ENCODE results near the genes WDR72 and RFX7.

DNA sequence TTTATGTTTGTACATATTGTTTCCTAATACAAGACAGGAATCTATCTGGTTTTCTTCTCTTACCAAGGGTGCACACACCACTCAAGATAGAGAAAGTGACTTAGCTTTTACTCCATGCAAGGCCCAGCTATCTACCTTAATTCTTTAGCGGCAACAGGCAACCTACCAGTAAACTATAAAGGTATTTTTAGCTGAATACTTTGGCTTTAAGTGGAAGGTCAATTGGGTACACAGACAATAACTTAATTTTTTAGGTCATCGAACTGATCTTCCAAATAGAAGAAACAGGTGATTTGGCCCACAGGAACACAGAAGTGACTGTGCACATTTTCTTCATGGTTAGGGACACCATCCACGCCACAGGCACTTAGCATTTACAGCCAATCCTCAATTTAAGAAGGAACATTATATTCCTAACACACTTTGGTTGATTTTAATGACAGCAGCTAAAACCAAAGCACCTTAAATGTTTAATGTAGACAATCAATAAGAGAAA is 2.0 kb downstream of the ARPP19 start:
- RRBS: no CpG with 5 or more reads among the region's 3 CpGs

- RRBS: no CpG with 5 or more reads among the region's 5 CpGs
Measured at GRCh38 chr15:52642565-52643332, 36.4 kb downstream of the ATOSA start.

DNA sequence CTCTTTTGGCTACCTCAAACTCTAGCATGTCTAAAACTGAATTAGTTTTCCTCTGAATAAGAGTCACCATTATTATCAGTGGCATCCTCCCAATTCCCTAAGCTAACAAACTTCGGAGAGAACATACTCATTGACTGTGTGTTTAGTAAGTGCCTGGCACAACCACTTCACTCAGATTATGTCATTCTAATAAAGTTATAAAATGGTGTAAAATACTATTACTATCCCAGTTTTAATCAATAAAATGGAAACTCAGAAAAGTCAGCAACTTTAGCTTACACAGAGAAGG is 21.8 kb downstream of the ATOSA start:
- RRBS: no CpG with 5 or more reads among the region's 1 CpG

DNA sequence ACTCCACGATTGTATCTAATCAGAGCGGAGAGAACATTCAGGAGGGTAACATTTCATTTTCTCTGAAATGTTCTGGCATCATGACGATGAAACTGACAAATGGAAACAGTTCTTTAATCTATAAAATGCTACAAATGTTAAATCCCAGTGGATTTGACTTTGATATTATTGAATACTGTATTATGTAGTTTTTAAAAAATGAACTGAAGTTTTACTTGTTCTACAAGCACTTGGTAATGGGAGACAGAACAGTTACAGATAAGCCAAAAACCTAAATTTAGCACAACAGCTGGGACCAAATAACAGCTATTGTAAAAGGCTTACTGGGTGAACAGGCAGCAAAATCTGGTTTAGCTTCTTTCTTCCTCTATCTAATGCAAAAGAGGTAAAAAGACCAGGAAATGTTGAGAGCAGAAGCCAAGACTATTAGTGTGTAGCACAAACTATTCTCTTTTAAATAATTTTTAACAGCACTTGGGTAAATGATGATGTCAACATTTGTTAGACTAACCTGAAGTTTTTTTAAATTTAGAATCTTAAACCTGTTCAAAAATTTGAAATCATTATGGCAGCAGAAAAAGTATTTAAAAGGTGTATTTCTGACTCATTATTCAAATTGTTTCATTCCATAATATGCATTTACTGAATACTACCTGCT is 1.6 kb upstream of the ATOSA start:
- RRBS: no CpG with 5 or more reads among the region's 3 CpGs

GRCh38 chr15:53453219-53454127 is 306.0 kb downstream of the WDR72 start:
- RRBS: no CpG with 5 or more reads among the region's 2 CpGs

DNA sequence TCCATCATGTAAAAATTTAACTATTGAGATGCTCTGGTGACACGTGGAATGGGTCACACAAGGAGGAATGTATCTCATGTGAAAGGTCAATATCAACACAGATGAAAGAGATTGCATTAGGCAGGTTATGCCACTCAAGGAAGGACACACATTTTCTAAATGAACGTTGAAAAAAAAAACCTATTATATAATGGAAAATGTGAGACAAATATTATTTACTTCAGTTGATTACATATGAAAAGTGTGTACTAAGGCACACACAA is 304.2 kb downstream of the WDR72 start:
- RRBS: no CpG with 5 or more reads among the region's 2 CpGs

GRCh38 chr15:53759389-53759950 is at the start of gene WDR72:
Gene WDR72, minus strand, starts transcription at chr15:53759663.
- RRBS: no CpG with 5 or more reads among the region's 45 CpGs

DNA sequence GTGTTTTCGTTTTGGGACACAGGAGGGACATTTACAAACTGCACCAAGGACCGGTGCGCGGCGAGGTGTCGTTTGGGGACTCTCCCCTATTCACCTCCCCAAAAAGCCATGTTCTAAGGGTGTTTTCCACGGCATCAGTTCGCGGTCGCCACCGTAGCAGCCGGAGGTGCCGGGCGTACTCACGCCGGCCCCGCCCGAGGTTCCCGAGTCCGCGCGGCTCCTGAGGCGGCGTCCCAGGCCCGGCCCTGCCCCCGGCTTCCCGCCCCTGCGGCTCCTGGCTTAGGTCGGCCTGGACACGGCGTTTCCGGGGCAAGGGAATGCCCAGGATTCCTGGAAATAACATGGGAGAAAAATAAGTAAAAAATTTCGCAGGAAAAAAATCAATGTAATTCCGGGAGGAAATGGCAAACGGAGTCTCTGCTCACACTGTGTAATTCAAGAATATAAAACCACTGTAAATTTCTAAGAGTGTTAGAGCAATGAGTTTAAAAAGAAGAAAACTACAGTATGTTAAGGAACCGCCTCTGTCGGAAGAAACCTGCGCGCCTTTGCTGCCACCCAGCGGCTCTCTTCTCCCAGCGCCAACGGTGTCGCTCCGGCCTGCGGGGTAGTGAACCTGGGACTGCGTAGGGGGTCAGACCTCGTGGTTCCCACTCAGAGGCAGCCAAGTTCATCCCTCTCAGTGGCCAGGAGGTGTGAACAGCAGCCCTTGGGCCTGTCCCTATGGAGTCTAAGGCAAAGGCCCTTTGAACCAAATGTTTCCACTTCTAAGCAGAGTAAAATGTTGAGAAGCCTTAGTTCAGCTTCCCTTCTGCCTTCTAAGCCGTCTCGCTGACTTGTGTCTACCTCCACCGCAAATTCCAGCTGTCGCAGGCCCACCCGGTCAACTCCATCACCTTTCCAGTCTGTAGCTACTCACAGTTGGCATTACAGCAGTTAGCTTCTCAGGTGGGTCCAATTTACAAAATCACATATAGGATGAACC is 746 bp upstream of the RAB27A start:
- RRBS: 2% methylated on average over 19 of the region's 52 CpGs

DNA sequence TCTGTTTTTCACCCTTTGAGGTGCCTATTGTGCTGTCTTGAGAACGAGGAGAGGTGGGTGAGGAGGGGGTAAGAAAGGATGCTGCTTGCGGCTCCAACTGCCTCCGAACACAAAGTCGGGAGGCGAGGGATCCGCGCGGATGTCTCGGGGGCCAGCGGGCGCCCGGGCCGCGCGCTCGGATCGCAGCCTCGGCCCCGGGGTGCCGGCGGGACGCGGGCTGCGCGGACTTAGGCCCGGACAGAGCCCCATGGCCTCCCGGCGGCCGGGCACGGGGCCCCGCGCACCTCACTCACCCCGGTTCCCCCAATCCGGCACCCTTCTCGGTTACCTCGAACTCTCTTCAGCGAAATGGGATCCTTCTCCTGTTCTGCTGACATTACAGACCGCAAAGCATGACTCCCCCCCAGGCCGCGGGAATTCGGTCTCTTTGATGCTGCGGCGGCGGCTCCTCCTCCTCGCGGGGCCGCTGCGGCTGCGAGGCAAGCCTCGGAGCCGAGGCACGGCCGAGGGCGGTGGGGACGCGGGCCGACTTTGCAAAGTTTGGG is 566 bp downstream of the PYGO1 start:
- RRBS: no CpG with 5 or more reads among the region's 57 CpGs

DNA sequence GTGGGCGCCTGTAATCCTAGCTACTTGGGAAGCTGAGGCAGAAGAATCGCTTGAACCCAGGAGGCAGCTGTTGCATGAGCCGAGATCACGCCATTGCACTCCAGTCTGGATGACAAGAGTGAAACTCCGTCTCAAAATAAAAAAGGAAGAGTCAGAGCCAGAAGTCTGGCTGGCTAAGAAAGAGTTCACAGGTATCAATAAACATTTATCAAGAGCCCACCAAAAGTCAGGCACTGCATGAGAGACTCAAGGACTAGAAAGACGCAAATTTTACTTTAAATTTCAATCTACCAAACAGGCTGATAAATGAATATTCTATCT is 59.0 kb upstream of the PYGO1 start:
- RRBS: no CpG with 5 or more reads among the region's 6 CpGs

GRCh38 chr15:55741305-55742015 is 1.5 kb downstream of the PRTG start:
- RRBS: no CpG with 5 or more reads among the region's 22 CpGs

GRCh38 chr15:55791811-55792274 is 48.9 kb upstream of the PRTG start:
- RRBS: no CpG with 5 or more reads among the region's 1 CpG

DNA sequence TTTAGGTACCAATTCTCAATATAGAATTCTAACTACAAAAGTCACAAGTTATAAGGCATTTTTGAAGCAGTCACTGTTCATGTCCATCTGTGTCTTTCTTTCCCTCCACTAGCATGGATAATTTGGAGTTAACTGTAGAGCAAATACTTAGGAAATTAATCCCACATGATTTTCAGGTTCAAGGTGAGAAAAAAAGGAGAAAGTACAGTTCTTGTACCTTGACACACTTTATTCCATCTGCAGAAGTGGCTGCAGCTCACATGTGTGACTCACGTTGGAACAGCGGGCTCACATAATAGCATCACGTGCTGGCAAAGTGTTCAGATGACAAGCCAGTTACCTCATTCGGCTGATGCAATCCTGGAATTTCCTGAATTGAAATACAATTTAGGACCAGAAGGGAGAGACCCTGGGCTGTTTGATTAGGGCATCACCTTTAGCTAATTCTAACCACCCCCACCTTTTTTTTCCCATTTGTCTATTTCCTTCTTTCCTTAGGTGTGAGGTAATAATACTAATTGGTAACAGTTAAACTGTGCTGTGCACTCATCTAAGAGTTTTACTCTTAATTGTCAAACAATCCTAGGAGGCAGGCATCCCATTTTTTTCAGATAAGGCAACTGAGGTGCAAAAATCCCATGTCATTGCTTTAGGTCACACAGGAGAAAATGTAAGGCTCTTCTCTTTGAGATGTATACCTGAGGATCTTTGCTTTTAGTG is 47.1 kb upstream of the NEDD4 start:
- RRBS: no CpG with 5 or more reads among the region's 4 CpGs

GRCh38 chr15:56243554-56244104 is at the start of gene RFX7:
Gene RFX7, minus strand, starts transcription at chr15:56243879.
- RRBS: under 1% methylated on average over 53 of the region's 67 CpGs

DNA sequence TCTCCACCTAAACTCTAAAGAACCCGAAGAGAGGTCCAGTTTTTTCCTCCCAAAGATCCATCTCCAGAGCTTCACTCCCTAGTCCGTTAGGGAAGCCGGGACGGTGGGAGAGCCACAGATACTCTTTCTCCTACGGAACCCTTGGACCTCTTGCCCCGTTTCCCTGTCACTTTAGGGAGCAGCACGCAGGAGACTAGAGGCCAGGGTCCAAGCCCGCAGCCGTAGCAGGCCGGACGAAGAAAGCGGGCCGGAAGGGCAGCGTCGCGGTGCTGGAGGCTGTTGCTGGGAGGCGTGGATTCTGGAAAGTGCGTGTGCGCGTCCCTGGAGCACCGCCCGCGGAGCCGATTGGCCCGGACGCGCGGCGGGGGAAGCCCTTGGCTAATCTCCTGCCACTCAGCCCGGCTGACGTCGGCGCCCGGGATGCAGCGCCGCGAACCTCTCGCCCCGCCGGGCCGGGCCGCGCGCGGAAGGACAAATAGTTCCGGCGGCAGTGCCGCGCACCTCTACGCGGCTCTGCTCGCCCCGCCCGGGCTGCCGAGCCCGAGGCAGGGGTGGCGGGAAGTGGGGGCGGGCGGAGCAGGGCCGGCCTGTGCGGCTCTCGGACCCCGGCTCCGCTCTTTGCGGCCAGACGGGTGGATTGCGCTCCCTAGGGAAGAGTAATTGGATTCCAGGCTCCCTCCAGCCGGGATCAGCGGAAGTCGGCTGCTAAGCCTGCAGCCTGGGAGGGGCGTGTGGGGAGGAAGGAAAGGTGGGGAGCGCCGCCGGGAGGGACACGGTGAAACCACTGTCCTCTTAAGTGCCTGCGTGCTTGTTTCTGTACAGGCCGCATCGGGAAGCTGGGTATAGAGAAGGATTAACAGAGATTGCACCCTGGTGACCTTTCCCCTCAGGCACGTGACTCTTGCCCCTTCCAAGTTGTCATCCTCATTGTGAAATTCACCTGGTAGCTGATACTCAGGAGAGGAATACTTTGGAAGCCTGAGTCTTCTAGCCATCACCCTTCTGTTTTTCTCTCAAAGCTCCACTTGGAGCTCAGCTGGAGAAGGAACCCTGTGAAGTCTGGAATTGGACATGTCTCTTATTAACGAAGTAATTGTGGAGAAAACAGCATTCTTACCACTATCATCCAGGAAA is 31.2 kb upstream of the TCF12 start:
- RRBS: 2% methylated on average over 33 of the region's 80 CpGs

DNA sequence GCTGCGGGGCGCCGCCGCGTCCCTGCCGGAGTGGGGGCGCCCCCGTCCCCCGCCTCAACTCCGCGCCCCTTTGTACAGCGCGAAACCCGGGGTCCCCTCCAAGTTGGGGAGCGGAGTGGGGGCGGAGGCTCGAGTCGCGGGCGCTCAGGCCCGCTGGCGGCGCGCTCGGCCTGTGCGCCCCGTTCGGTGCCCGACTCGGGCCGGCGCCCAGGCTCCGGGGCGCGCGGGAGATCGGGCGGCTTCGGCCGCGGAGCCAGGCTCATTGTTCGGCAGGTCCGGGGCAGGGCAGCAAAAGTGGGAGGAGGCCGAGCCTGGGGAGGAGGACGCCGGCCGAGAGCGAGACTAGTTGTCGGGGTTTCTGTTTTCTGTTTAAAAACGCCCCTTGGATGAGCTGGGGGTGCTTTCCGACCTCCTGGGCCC is 522 bp downstream of the TCF12 start:
- RRBS: under 1% methylated on average over 23 of the region's 51 CpGs

- RRBS: no CpG with 5 or more reads among the region's 1 CpG
Measured at GRCh38 chr15:57152148-57152607, 224.1 kb upstream of the CGNL1 start.

- RRBS: no CpG with 5 or more reads among the region's 5 CpGs
Measured at GRCh38 chr15:57213646-57214185, 162.6 kb upstream of the CGNL1 start.

GRCh38 chr15:57282338-57282783 is 93.9 kb upstream of the CGNL1 start:
- RRBS: no CpG with 5 or more reads among the region's 4 CpGs